Metastatic Liver Carcinoma in the Lung (tissue), 2 donors: ENCODE measurements around the genes ANKRD34B, CKMT2 and XRCC4.

DNA sequence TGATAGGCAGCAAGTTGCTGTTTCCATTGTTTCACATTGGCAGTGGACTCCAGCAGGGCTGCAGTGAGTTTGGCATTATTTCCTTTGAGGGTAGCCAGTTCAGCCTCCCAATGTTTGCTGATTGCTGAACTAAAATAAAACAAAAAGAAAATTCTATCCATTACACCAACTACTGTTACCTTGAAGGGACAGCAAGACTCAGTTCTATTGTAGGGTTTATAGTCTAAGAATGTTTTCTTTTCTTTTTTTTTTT lies 112.1 kb downstream of the HOMER1 start:
- PRO-cap, 2 experiments, result no peak in any of the 2 experiments

- PRO-cap, 2 experiments, result no peak in any of the 2 experiments
Measured at GRCh38 chr5:79619524-79620137, 7.4 kb downstream of the TENT2 start.

- PRO-cap, 2 experiments, result no peak in any of the 2 experiments
Measured at GRCh38 chr5:79630841-79631992, 19.0 kb downstream of the TENT2 start.

GRCh38 chr5:79695960-79696530 lies 6.4 kb downstream of the CMYA5 start:
- PRO-cap, 2 experiments, result no peak in any of the 2 experiments

- PRO-cap, 2 experiments, result no peak in any of the 2 experiments
Measured at GRCh38 chr5:79990111-79990571, 921 bp downstream of the MTX3 start.

- PRO-cap, 2 experiments, result no peak in any of the 2 experiments
Measured at GRCh38 chr5:80055615-80056323, 20.6 kb downstream of the THBS4 start.

GRCh38 chr5:80125821-80126209 lies 90.7 kb downstream of the THBS4 start:
- PRO-cap, 2 experiments, result peak in 1 of 2 experiments; most common minus-strand start chr5:80125969 (in 1)

DNA sequence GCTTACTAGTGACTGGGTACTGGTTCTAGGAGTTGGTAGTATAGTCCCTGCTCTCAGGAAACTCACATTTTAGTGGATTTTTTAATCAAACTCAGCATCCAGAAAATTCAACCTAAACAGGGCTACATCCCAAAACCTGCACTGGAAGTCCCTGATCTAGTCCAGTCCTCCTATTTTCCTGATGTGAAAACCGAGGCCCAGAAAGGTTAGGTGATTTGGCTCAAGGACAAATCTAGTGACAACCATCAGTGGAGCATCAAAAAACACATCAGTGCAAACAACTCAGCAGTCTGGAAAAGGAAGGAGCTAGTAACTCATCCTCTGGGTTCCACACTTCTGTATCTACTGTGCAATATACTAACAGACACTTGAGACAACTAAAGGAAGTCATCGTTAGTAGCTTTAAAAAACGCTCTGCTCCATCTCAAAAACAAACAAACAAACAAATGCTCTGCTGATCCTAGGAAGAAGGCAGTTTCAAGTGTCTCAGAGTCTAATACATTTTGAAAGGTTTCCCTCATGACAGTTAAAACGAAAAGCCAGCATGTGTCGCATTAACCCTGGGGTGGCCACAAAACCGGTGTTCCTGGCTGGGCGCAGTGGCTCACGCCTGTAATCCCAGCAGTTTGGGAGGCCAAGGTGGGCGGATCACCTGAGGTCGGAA lies 38.0 kb downstream of the SERINC5 start:
- PRO-cap, 2 experiments, result no peak in any of the 2 experiments

GRCh38 chr5:80254498-80254788 lies 1.4 kb downstream of the SERINC5 start:
- PRO-cap, 2 experiments, result no peak in any of the 2 experiments

GRCh38 chr5:80570037-80570956 lies at the start of gene ANKRD34B:
Gene ANKRD34B, minus strand, starts transcription at chr5:80570280.
- PRO-cap, 2 experiments, result peak in 1 of 2 experiments; most common minus-strand start chr5:80570280 (in 1)

DNA sequence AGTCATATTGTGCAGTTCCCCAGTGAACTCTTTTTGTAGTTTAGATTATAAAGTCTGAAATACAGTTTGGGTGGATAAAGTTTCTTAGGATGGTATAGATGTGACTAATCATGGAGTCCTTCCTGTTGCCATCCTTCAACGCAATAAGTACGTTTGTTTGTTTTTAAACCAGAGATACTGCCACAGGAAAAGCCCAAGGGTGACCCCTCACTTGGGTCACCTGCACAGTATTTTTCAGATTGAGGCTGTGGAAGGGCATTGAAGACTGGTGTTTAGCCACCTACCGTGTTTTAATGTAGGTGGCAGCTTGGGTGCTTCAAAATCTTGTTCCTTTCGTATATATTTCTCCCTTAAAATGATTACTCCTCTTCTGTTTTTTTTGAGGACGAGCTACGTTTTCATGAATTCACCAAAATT lies 658 bp upstream of the DHFR start:
- PRO-cap, 2 experiments, result no peak in any of the 2 experiments

GRCh38 chr5:80987127-80987860 lies 27.1 kb downstream of the RASGRF2 start:
- PRO-cap, 2 experiments, result no peak in any of the 2 experiments

DNA sequence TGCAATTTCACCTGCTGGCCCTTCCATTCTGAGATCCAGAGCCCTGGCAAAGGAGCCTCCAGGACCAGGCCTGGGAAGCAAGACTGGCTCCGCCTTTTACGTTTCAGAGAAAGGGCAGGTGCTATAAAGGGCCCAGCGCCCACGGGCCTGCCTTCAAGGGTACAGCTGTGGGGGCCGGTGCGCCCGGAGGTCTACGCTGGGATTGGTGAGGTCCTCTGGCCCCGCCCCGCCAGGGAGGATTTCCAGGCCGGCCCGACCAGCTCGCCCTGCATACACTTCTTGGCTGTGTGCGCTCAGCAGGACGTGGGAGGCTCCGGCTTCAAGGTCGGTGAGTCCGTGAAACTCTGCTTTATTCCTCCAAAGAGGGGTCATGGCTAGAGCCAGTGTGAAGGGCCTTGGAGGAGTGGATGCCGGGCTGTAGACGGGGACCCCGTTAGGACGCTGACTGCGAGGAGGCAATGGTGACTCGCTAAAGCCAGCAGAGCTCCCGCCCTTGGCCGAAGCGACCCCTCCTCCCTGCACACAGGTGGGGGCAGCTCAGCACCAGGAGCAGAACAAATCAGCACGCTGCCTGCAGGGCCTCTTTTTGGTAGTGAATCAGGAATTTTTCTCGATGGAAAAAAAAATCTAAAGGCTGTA lies at the start of gene CKMT2:
Gene CKMT2 (plus strand): TSS at position 269 of the 639 bp plus-strand sequence.
- PRO-cap, 2 experiments, result no peak in any of the 2 experiments

- PRO-cap, 2 experiments, result no peak in any of the 2 experiments
Measured at GRCh38 chr5:81310468-81310903, 9.1 kb downstream of the ZCCHC9 start.

- PRO-cap, 2 experiments, result peak in 1 of 2 experiments; most common plus-strand start chr5:81355537 (in 1)
Measured at GRCh38 chr5:81355062-81355871, 38.7 kb downstream of the ACOT12 start.

DNA sequence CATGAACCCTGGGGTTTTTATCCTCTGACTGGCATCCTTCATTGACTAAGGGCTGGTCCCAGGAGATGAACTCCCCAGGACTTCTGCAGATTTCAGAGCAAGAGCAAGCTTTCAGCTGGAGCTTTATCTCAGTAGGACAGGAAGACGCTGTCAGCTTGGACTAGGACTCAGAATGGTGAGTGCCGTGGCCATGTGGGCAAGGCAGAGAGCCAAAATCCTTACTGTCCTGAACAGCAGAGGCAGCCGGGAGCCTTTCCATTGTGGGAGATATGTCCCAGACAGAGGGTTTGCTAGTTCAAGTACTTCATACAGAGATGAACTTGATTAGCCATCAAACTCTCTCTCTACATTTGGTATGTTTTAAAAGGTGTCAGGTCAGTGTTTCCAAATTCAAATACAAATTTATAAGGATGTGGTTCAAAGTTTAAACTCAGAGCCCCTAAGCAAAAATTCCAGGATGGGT lies 3.3 kb upstream of the ACOT12 start:
- PRO-cap, 2 experiments, result peak in 1 of 2 experiments; most common minus-strand start position 174 of the sequence (in 1)

DNA sequence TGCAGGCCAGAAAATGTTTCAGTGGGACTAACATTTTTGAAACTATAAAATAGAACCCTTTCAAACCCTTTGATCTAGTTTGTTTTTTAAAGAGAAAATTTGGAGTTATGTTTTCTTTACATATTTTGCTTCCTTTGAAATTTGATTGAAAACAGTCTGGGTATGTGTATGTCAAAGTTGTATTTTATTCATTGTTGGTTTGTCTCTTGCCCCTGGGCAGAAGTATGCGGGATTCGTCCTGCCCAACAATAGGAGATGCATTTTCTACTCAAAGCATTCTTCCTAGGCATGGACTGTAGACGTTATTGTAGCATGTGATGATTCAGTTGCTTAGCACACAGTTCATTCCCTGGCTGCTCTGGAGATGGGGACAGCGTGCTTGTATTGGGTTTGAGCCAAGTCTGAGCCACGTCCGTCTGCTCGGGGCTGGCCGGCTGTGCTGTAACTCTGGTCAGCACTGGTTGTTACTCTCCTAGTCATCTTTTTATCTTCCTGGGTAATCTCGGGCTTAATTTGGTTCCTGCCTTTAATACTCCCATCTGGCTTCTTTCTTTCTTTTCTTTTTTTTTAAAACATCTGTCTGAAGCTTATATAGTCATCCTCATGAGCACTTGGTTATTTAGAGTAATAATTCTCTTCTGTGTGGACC lies 118.6 kb upstream of the RPS23 start:
- PRO-cap, 2 experiments, result no peak in any of the 2 experiments

- PRO-cap, 2 experiments, result peak in 2 of 2 experiments; most common plus-strand start chr5:83077618 (in 2); most common minus-strand start chr5:83077424 (in 2)
Measured at GRCh38 chr5:83077298-83078477, at the start of gene XRCC4. Gene XRCC4, plus strand, starts transcription at chr5:83077547.

DNA sequence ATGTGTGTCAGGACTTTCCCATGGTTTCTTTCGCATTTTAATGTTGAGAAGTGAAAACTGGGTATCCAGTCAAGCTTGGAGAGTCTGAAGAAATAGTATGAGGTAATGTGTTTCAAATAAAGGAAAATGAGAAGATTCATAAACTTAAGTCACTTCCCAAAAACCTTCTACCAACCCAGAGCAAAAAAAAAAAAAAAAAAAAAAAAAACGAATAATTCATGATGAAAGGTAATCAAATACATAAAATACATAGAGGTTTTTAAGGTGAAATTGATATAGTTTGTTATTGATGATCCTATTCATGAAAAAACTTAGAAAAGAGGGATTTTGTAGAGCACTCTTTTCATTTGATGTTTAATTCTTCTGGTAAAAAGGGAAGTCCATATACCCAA lies 187.7 kb upstream of the VCAN start:
- PRO-cap, 2 experiments, result no peak in any of the 2 experiments

- PRO-cap, 2 experiments, result peak in 1 of 2 experiments; most common plus-strand start chr5:83472629 (in 1); most common minus-strand start chr5:83473004 (in 1)
Measured at GRCh38 chr5:83472375-83473370, 1.1 kb downstream of the VCAN start.